ENCODE measurements around a stretch of chr9.

- RRBS = no CpG with 5 or more reads among the region's 6 CpGs
Observed at GRCh38 chr9:130839491-130840133, 4.6 kb downstream of the ABL1 start.

GRCh38 chr9:130845549-130846153 is 10.6 kb downstream of the ABL1 start:
- RRBS = no CpG with 5 or more reads among the region's 9 CpGs

GRCh38 chr9:130874804-130875134 is 21.8 kb downstream of the QRFP start:
- RRBS = no CpG with 5 or more reads among the region's 4 CpGs

DNA sequence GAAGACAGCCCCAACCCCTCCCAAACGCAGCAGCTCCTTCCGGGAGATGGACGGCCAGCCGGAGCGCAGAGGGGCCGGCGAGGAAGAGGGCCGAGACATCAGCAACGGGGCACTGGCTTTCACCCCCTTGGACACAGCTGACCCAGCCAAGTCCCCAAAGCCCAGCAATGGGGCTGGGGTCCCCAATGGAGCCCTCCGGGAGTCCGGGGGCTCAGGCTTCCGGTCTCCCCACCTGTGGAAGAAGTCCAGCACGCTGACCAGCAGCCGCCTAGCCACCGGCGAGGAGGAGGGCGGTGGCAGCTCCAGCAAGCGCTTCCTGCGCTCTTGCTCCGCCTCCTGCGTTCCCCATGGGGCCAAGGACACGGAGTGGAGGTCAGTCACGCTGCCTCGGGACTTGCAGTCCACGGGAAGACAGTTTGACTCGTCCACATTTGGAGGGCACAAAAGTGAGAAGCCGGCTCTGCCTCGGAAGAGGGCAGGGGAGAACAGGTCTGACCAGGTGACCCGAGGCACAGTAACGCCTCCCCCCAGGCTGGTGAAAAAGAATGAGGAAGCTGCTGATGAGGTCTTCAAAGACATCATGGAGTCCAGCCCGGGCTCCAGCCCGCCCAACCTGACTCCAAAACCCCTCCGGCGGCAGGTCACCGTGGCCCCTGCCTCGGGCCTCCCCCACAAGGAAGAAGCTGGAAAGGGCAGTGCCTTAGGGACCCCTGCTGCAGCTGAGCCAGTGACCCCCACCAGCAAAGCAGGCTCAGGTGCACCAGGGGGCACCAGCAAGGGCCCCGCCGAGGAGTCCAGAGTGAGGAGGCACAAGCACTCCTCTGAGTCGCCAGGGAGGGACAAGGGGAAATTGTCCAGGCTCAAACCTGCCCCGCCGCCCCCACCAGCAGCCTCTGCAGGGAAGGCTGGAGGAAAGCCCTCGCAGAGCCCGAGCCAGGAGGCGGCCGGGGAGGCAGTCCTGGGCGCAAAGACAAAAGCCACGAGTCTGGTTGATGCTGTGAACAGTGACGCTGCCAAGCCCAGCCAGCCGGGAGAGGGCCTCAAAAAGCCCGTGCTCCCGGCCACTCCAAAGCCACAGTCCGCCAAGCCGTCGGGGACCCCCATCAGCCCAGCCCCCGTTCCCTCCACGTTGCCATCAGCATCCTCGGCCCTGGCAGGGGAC is 12.1 kb downstream of the QRFP start:
- RRBS = 85% methylated on average over 10 of the region's 57 CpGs

- RRBS = no CpG with 5 or more reads among the region's 52 CpGs
Observed at GRCh38 chr9:130885276-130886432, 11.0 kb downstream of the QRFP start.

DNA sequence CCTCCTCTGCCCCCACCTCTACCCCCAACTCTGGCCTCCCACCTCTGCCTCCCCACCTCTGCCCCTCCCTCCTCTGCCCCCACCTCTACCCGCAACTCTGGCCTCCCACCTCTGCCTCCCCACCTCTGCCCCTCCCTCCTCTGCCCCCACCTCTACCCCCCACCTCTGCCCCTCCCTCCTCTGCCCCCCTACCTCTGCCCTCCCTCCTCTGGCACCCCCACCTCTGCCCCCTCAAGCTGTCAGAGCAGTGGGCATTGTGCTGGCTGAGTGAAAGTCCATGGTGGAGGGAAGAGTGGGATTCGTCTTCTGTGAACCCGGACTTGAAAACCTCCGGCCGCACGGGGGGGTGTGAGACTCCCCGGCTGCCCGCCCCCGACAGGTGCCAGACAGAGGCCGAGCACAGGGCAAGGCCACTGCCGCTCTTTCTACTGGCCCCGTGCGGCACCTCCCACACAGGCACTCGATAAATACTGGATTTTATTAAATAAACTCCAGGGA is 2.4 kb upstream of the QRFP start:
- RRBS = no CpG with 5 or more reads among the region's 14 CpGs

DNA sequence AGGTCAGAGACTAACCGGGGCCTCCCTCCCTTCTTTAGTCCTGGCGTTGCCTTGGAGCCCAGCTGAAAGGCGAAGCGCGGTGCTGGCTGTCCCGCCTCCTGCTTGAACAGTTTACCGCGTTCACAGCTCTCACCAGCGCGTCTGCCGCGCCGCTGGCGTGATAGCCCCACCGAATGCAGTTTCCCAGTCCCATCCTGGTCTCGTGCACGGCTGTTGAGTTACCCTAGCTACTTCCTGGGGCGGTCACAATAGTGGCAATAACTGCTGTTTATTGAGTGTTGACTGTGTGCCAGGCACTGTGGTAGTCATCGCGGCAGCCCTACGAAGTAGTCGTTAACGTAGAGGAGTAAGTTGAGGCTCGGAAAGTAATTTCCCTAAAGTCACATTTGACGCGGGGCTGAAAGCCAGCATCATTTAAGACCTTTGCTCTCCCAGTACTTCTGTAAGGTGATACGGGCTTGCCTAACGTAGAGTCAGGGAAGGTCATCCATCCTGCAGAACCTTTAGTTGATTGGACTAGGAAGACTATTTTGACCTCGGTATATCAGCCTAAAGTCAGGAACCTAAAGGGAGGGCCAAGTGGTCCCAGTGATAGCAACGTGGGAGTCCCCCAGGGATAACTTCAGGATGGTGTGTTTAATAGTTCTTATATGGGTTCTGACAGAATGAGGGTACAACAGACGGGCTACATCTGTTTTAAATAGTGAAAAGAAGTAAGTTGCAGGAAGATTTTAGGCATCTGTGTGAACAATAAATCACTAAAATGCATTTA is 548 bp downstream of the NUP214 start:
- RRBS = no CpG with 5 or more reads among the region's 31 CpGs

- RRBS = no CpG with 5 or more reads among the region's 3 CpGs
Observed at GRCh38 chr9:131140759-131141722, 15.7 kb downstream of the NUP214 start.

GRCh38 chr9:131177323-131178527 is 52.3 kb downstream of the NUP214 start:
- RRBS = no CpG with 5 or more reads among the region's 8 CpGs

- RRBS = no CpG with 5 or more reads among the region's 6 CpGs
Observed at GRCh38 chr9:131191647-131192543, 66.5 kb downstream of the NUP214 start.

GRCh38 chr9:131218913-131220123 is 57.0 kb downstream of the FAM78A start:
- RRBS = no CpG with 5 or more reads among the region's 13 CpGs

DNA sequence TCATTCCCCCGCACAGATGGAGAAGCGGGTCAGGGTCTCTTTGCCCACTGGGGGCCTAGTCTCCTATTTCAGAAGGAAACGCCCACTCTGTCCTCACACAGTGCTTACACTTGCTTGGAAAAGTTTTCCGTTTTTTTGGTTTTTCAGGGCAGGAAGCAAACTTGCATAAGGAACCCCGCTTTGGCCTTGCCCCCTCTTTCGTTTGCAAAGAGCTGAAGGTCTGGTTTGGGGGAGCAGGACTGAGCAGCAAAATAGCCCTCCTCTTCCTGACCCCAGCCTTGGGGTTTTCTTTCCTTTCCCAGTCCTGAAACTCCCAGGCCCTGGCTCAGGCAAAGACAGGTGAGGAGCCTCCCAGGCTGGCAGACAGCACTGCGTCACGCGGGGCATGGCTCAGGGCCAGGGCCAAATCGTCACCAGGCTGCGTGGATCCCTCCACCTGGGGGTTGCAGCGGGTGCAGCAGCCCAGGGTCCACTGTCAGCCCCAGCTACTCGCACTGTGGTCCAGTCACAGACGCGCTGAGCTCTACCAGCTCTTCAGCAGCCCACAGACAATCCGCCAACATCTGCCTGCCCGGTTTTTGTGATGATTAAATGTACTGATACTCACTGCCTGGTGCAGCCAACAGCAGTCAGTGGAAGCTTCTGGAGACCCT is 12.2 kb downstream of the FAM78A start:
- RRBS = no CpG with 5 or more reads among the region's 17 CpGs

- RRBS = no CpG with 5 or more reads among the region's 7 CpGs
Observed at GRCh38 chr9:131273839-131274354, 2.4 kb downstream of the FAM78A start.

DNA sequence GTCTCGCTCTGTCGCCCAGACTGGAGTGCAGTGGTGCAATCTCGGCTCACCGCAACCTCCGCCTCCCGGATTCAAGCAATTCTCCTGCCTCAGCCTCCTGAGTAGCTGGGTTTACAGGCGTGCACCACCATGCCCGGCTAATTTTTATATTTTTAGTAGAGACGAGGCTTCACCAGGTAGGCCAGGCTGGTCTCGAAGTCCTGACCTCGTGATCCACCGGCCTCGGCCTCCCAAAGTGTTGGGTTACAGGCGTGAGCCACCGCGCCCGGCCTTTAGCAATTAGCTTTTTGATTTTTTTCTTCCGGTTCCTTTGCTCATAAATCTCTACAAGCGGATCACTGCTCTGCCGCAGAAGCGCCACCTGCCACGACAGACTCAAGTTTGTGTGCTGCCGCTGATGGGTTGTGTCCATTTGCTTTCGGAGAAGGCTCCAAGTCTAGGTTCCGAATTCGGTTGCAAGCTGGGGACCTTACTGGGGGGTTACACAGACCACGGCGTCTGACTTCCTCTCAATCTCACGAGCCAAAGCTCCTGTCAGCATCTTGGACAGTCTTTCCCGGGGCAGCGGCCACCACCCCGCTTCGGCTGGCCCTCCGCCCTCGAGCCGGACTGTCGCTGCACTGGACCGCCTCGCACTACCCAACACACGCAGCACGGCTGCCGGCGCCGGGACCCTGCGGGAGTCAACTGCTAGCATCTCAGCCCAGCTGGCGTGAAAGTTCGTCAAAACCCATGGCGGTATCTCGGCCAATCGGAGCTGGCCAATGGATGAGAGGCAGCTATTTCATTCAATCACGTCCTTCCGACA is 20.9 kb upstream of the PRRC2B start:
- RRBS = 4% methylated on average over 14 of the region's 52 CpGs

DNA sequence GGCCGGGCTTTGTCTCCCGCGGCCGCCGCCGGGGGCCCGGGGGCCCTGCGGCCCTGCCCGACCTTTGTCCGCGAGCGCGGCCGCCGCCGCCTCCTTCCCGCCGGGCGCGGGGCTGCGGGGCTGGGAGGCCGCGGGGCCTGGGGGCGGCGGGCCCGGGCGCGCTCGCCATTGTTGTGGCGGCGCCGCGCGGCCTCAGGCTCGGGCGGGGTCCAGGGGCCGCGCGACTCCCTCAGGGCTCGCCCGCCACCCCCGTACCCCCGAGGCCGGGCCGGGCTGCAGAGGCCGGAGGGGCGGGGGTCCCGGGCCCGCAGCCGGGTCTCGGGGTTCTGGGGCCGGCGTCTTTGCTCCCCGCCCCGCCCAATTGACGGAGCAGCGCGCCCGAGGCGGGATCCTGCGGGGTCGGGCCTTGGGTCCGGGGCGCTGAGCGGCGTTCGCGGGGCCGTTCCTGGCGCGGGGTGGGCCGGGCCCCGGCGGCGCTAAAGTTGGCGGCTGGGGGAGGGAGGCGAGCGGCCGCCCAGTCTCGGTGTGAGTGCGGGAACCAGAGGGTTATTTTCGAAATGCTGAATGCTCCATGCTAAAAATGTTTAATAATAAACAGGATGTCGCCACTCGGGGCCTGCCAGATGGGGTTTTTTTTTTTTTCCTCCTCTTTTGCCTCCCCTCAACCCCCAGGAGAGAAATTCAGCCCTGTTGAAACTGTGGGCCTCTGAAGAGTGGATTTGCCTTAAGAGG is 612 bp downstream of the PRRC2B start:
- RRBS = 3% methylated on average over 39 of the region's 84 CpGs

DNA sequence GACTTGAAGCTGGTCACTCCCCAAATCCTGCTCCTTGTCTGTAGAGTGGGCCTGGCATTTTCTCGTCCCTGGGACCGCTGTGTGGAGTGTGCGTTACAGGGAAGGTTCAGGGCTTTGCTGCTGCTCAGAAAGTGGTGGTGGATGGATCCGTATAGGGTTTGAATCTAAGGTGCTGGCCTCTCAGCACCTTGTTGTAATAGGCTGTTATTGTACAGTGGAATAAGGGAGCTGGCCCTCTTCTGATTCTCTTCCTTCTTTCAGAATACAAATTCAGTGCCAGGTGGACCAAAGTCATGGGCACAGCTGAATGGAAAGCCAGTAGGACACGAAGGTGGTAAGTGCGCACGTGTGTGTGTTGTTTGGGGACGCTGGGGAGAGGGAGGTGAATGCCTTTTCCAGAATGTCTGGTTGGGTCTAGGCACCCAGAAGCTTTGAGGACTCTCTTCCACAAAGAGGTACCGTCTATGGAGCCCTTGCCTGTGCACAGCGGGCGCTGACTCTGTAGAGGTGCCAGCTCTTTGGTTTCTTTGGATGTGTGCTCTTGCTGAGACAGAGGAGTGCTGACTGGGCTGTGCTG is 44.9 kb downstream of the PRRC2B start:
- RRBS = no CpG with 5 or more reads among the region's 11 CpGs

DNA sequence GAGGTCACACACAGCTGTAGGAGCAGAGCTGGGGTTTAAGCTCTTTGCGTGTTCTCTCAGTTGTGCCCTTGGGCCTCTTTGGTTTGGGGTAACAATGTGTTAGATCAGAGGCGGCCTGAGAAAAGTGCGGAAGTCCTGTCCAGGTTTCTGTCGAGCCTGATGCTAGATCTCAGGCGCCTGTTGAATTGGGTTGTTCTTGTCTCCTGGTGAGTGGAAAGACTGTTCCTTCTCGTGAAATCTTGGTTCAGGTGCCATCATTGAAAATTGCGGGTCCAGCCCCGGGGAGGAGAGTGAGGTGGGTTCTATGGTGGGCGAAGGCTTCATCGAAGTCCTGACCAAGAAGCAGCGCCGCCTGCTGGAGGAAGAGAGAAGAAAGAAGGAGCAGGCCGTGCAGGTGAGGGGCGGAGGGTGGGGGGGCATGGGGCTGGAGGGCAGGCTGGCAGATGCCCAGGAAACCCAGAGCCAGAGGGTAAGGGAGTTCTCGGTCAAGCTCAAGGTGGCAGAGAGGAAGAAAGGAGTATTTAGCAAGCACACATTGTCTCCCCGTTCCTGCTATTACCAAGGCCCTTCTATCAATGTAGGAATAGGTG is 24.4 kb upstream of the POMT1 start:
- RRBS = no CpG with 5 or more reads among the region's 16 CpGs

GRCh38 chr9:131554775-131555226 is 9.5 kb downstream of the PRRT1B start:
- RRBS = 59% methylated on average over 10 of the region's 59 CpGs

DNA sequence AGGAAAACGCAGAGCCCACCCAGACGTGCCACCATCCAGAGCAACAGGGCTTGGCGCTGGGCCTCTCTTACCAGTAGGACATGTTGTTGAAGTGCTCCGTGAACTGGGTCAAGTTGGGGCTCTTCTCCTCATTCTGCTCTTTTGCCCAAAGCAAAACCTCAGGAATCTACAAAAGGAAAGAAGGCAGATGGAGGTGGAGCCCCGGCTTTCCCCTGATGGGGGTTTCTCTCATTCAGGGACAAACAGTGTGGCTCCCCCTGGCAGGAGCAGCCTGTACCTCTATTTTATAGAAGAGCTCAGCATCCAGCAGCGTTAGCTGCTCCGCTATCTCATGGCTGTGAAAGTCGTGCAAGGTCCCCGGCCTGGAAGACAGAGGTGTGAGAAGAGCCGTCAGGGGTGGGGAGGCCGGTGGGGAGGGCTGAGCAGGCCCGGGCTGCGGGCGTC is 42.4 kb downstream of the PRRT1B start:
- RRBS = 85% methylated on average over 2 of the region's 14 CpGs

GRCh38 chr9:131590369-131590898 is 45.1 kb downstream of the PRRT1B start:
- RRBS = no CpG with 5 or more reads among the region's 14 CpGs